Melanocyte of skin (primary cell): ENCODE measurements around the genes C6orf163, RNGTT and PNRC1.

DNA sequence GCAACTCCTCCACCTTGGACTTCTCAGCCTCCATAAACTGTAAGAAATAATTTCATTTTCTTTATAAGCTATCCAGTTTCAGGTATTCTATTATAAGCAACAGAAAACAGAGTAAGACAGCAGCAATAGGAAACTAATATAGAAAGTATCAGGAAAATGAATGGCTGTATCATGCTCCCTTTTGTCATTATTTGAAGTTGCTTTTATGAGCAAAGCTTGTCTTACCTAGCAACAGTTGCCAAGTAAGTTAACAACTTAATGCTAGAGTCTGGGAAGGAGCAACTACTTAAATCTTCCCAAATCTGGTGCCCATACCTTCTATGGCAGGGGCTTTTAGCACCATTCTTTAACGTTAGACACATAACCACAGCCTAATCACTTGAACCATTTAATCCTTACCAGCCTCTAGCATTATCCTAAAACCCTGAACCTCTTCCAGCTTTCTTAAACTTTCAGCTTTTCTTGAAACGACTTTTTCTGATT is at the start of gene C6orf163:
Gene C6orf163, plus strand, starts transcription at position 245 of the 483 bp plus-strand sequence.
- CAGE, long polyA plus RNA, 2 experiments, result no peak in any of the 2 experiments

- CAGE, long polyA plus RNA, 2 experiments, result no peak in any of the 2 experiments
Observed at GRCh38 chr6:87408530-87408975, 781 bp downstream of the CFAP206 start.

GRCh38 chr6:87617497-87617921 is 27.6 kb downstream of the ORC3 start:
- CAGE, long polyA plus RNA, 2 experiments, result no peak in any of the 2 experiments

- CAGE, long polyA plus RNA, 2 experiments, result no peak in any of the 2 experiments
Observed at GRCh38 chr6:87697279-87698037, 4.6 kb downstream of the AKIRIN2 start.

GRCh38 chr6:87922027-87922572 is 125.5 kb upstream of the SPACA1 start:
- CAGE, long polyA plus RNA, 2 experiments, result no peak in any of the 2 experiments

GRCh38 chr6:88442670-88443141 is 276.6 kb upstream of the CNR1 start:
- CAGE, long polyA plus RNA, 2 experiments, result no peak in any of the 2 experiments

GRCh38 chr6:88612528-88613111 is 350.8 kb downstream of the RNGTT start:
- CAGE, long polyA plus RNA, 2 experiments, result no peak in any of the 2 experiments

- CAGE, long polyA plus RNA, 2 experiments, result no peak in any of the 2 experiments
Observed at GRCh38 chr6:88873172-88873524, 90.3 kb downstream of the RNGTT start.

GRCh38 chr6:88962897-88964093 is at the start of gene RNGTT:
RNGTT (minus strand) TSS chr6:88963618.
- CAGE, long polyA plus RNA, 2 experiments, result no peak in any of the 2 experiments

DNA sequence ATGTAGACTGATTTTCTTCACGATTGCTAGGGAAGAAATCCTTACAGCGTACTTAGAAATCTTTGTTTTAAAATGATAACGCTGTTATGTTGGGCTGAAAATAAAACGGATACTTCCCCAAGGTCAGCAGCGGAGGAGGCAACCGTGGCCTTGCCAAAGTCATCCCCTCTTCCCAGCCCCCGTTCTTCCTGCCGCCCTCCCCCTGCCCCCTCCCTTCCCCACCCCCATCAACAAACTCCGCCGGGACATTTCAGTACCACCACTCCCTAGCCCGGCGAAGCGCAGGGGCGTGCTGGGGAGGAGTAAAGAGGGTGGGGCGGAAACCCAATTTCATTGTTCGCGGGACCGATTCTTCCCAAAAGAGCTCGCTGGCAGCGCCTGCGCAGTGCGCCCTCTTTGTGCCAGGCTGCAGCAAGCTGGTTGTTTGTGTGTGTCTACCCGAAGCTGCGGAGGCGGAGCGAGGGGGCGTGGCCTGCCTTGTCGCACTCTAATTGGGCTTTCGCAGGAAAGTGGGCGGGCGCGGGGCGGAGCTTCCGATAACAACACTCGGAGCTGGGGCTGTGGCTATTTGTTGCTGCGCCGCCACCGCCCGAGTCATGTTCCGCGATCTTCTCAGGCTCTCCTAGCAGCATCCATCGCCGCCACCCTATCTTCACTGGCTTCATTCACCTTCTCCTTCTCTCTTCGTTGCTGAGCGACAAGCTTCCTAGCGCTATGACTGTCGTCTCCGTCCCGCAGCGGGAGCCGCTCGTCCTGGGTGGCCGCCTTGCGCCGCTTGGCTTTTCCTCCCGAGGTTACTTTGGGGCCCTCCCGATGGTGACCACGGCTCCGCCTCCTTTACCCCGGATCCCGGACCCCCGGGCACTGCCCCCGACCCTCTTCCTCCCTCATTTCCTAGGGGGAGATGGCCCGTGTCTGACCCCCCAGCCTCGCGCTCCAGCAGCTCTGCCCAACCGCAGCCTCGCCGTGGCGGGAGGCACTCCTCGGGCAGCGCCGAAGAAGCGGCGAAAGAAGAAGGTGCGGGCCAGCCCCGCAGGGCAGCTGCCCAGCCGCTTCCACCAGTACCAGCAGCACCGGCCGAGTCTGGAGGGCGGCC is at the start of gene PNRC1:
Gene PNRC1, plus strand, starts transcription at position 571 of the 1,096 bp plus-strand sequence.
- CAGE, long polyA plus RNA, 2 experiments, result no peak in any of the 2 experiments

DNA sequence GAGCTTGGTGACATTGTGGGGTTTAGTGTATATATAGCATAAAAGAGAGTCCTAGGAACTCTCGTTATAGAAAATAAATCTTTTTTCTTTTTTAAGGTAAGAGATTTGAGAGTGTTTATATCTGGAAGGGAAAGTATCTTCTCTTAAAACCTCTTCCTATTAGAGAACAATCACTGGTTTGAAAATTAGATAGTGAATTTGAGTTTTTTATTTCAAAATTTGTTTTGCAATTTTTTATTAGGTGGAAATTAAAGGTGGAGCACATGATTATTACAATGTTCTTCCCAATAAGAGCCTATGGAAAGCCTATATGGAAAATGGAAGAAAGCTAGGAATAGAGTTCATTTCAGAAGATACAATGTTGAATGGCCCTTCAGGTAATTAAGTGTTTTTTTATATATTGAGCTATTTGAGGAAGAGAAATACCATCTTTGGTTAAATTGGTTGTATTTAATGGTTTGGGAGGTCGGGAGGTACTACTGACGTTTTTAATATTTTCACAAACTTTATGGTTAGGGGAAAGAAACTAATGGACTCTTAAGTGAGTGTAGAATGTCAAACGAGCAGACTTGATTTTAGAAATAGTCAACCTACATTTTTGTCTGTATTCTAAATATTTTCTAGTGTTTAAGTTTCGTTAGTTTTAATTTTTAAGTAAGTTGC is 12.4 kb downstream of the PM20D2 start:
- CAGE, long polyA plus RNA, 2 experiments, result no peak in any of the 2 experiments

- CAGE, long polyA plus RNA, 2 experiments, result no peak in any of the 2 experiments
Observed at GRCh38 chr6:89433609-89434264, 785 bp downstream of the ANKRD6 start.

DNA sequence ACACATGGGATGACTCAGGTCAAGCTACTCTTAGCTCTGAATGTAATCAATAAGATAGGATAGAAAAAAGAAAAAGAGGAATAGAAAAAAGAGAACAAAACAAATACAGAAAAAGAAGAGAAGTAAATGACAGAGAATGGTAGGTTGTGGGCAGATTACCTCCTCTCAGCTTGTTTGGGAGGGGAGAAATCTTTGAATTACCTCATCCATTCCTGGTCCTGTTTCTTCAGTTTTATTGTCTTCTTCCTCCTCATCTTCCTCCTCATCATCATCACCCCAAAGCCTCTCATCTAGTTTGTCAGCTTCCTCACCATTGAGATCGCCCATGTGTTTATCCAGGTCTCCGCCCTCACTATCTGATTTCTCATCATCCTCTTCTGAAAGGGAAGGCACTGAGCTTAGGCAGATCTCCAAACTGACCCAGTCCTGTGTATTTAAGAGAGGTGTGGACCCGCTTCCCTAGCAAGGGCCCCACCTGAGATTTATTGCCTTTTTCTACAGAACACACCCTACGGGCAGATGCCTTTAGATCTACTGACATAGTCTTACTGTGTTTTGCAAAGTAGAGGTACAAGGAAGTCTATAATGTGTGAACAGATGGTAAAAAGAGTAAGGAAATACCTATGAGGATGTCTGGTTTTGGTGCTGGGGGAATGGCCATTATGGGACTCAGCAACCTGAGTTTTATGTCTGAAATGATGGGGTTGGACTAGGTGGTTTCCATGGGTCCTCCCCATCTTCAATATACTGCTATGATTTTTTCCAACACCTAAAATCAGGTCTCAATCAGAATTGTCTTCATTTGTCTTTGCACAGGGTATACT is 24.3 kb upstream of the LYRM2 start:
- CAGE, long polyA plus RNA, 2 experiments, result no peak in any of the 2 experiments

DNA sequence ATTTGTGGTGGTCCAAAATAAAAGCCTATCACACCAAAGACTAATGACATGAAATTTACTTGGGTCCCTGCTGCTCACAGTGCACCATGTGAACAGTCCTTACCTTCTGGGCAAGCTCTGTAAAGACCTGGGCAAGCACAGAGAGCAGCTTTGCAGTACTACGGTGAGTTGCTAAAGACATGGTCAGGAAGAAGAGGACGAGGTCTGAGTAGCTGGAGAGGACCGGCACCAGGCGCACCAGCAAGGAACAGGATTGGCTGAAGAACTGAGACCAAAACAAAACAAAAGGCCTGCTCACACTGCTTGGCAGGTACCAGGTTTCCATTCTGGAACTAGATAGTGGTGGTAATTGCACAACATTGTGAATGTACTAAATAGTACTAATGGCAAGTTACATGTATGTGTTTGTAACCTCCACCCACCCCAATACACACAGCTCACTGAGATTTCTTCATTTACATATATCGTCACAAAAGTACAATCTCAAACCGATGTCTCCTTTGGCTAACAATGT is 32.3 kb upstream of the LYRM2 start:
- CAGE, long polyA plus RNA, 2 experiments, result no peak in any of the 2 experiments

GRCh38 chr6:89672902-89673532 is 34.5 kb upstream of the LYRM2 start:
- CAGE, long polyA plus RNA, 2 experiments, result no peak in any of the 2 experiments

- CAGE, long polyA plus RNA, 2 experiments, result no peak in any of the 2 experiments
Observed at GRCh38 chr6:89941381-89941957, 47.2 kb downstream of the GJA10 start.

DNA sequence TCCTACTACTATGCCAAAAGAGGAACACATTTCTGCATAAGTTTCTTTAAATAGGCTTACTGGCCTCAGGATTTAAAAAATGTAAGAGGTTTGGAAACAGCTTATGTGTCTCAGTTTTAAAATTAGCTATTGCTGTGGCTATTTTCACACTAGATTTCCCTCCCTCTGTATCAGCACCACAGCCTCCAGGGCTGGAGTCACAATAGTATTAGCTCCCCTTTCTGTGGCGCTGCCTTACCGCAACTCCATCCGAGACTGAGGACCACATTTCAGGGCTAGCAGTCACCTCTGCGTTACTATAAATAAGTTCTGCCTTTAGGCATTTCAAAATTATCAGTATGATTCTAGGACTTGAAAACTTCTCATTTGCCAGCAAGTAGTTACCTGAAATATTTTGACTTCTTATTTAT is 105.7 kb downstream of the GJA10 start:
- CAGE, long polyA plus RNA, 2 experiments, result no peak in any of the 2 experiments

DNA sequence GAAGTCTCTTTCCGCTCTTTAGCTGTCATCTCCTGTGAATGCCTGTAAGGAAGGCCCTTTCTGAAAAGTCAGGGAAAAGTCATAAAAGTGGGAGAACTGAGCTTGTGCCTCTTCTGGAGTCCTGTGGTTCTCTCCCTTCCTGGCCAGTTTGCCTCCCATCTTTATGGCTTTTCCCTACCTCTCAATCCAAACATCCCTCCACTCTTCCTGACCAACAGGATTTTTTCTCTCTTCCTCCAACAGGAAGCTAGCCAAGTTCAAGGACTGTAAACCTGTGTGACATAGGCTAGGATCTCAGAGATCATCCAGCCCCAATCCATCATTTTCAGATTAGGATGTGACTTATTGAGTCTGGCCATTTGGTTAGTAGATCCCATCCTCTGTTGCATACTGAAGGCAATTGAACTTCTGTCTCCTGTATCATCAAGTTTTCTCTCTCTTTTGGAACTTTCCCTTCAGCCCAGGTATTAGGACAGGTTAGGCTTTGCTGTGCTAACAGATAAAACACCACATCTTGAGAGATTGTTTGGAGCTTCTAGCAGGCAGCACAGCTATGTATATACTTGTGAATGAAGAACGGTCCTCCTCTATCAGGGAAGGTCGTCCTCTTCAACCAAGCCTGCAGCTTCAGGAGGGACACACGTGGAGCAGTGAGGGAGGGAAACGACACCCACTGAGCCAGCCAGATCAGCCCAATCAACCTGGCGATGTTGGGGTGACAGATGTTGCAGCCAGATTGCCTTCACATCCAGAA is 106.7 kb downstream of the GJA10 start:
- CAGE, long polyA plus RNA, 2 experiments, result no peak in any of the 2 experiments

DNA sequence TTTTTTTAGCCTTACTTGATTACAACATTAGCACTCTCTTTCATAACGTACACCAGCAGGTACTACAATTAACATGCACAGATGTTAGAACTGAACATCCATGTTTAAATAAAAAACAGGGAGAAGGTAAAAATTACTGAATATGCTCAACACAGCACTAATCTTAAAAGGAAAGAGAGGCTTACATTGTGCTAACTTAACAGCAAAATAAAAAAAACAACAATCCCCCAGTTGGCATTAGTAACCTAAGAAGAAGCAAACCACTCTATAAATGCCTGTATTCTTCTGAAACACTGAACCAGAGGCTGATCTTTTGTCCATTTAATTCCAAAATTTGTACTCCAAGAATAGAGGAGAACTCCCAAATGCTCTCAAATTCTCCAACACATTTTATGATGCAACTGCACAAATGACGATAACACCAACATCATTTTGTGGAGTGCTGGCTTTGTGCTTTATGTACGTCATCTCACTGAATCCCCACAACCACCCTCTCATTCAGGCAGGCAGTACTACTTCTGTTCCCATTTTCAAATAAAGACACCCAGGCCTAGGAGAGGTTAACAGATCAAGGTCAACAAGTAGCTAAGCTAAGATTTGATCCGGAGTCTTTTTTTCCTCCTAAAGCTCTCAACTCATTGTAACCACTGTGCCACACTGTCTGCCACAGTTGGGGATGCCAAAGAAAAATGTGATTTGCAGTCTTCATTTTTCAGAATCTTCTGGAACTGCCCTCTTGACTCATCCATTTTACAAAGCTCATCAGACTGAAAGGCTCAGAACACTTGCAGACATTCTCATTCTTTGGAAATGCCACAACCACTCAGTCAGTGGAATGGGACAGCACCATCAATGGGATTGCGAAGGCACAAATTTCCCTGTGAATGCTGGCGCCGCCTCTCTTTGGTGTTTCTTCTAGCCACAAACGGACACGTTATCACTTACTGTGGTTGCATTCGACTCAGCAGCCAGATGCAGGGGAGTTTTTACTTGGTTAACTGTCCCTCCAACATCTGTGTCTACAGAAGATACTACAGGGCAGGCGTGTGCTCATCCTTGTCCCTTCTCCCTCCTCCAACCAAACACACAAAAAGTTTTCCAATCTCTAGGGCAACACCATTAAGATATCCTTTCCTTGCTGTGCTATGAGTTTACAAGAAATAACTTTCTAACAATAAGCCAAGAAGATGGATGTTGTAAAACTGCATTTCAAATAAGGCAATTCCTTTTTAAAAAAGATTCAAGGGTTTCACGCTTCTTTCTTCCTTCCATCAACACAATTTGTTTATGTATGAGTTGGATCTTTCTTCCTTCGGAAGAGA is 184.4 kb downstream of the GJA10 start:
- CAGE, long polyA plus RNA, 2 experiments, result no peak in any of the 2 experiments

DNA sequence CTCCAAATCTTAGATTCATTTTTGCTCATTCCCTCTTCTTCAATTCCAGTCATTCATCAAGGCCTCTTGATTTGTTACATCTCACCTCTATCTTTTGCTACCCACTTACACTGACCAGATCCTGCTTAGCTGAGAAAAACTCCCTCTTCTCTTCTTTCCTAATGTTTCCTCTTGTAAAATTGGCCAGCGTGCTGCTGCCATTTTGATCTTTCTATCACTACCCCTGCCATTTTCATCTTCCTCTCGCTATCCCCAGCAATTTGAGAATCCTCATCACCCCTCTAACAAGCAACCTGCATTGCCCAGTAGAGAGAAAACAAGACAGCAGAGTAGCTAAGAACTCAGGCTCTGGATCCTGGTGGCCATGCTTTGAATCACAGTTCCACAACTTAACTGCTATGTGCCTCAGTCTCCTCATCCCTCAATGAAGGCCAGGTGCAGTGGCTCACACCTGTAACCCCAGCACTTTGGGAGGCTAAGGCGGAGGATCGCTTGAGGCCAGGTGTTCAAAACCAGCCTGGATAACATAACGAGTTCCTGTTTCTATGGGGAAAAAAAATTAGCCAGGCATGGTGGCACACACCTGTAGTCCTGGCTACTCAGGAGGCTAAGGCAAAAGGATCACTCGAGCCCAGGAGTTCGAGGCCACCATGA is 23.9 kb downstream of the BACH2 start:
- CAGE, long polyA plus RNA, 2 experiments, result no peak in any of the 2 experiments